Upper lobe of left lung (tissue), 5 donors: ENCODE results near the genes IQCB1 and MIX23.

- PRO-cap, 2 experiments: peak in 1 of 2 experiments; most common plus-strand start chr3:120095913 (in 1)
- RAMPAGE, long total RNA, 4 experiments: no peak in any of the 4 experiments
Observed at GRCh38 chr3:120095872-120096304, 1.6 kb upstream of the GSK3B start.

GRCh38 chr3:120102434-120103264 is 8.4 kb upstream of the GSK3B start:
- PRO-cap, 2 experiments: no peak in any of the 2 experiments
- RAMPAGE, long total RNA, 4 experiments: no peak in any of the 4 experiments

GRCh38 chr3:120348420-120348994 is 647 bp downstream of the LRRC58 start:
- PRO-cap, 2 experiments: peak in 1 of 2 experiments; most common plus-strand start chr3:120348853 (in 1)
- RAMPAGE, long total RNA, 4 experiments: no peak in any of the 4 experiments

DNA sequence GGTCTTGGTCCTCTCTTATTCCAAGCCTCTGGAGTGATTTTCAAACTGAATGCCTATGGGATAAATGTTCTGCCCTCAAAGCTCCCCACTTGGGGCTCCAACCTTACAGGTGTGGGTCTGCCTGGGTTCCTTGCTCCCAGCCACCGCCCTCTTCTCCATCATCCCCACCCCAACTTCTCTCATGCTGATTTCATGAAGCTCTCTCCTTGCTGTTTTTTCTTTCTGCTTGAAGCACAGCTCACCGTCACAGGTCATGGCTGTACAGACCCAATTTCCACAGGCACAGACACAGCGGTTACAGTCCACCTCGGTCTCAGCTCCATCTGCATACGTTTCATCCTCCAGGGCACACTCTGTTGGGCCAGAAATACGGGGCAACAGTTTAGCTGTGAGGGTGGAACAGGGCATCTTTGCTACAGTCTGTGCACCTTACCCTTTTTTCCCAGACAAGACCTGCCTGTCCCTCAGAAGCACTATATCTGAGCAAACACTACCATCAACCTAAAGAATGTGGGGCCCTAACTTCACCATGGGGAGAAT is 48.2 kb downstream of the FSTL1 start:
- PRO-cap, 2 experiments: no peak in any of the 2 experiments
- RAMPAGE, long total RNA, 4 experiments: start-site peak on the minus strand in 1 of 4 experiments, centred at position 357 of the sequence, 17 reads per replicate

- PRO-cap, 2 experiments: no peak in any of the 2 experiments
- RAMPAGE, long total RNA, 4 experiments: no peak in any of the 4 experiments
Observed at GRCh38 chr3:120448296-120449302, 2.2 kb downstream of the FSTL1 start.

DNA sequence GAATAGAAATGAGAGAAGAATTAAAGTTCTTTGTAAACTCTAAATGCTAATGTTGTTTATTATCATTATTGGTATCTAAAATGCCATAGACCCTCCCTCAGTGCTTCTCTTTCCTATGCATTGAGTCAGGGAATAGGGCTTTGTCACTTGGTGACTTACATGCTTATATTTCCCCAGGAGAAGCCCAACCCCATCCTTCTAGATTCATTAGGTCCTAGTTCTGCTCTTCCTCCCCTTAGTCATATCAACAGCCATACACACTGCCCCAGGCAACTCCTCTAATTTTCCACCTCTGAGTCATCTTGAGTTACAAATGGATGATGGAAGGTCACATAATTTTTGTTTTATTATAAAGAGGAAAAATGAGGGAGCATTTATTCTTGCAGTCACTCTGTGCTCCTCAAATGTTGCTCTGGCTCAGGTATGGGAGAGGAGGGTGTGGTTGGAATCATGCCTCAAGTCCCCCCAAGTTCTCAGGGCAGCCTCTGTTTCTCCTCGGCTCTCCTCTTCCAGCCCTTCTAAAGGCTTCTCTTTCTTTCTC is 45.5 kb upstream of the FSTL1 start:
- PRO-cap, 2 experiments: no peak in any of the 2 experiments
- RAMPAGE, long total RNA, 4 experiments: no peak in any of the 4 experiments

DNA sequence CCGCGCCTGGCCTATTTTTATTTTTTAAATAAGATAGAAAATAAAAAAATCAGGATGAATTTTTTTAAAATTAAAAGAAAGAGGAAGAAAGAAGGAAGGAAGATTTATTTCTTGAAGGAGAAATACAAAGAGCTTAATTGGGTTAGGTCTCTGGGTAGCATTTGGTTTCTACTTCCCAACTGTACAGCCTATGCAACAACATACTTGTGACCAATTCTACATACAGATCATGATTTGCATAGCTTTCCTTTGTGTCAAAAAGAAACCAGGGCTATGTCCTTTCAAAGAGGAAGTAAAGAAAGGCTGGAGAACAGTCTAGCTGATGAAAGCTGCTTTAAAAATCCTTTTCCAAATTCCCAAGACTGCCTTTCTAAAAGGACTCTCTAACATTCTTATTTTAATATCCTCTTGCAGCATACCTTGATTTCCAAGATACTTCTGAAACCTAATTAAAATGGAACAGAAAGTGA is 6.1 kb upstream of the HGD start:
- PRO-cap, 2 experiments: no peak in any of the 2 experiments
- RAMPAGE, long total RNA, 4 experiments: no peak in any of the 4 experiments

DNA sequence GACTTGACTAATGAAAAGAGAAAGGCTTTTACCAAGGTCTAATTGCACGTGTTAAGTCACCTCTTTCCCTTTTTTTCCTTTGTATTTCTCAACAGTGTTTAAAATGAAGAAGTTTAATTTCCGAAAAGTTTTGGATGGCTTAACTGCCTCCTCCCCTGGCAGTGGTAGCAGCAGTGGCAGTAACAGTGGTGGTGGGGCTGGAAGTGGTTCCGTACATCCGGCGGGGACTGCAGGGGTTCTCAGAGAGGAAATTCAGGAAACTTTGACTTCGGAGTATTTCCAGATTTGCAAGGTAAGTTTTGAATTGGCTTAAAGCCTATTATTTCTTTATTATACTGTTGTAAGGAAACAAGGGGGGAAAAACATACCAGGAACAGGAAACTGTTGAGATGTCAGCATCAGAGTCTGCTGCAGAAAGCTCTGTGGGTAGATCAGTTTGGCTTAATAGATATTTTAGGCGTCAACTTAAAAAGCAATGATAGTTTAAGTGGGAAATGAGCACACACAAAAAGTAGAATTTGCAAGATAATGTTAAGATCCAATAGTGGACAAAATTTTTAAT is 1.6 kb downstream of the STXBP5L start:
- PRO-cap, 2 experiments: no peak in any of the 2 experiments
- RAMPAGE, long total RNA, 4 experiments: no peak in any of the 4 experiments

- PRO-cap, 2 experiments: no peak in any of the 2 experiments
- RAMPAGE, long total RNA, 4 experiments: no peak in any of the 4 experiments
Observed at GRCh38 chr3:121695299-121695953, 34.7 kb upstream of the HCLS1 start.

DNA sequence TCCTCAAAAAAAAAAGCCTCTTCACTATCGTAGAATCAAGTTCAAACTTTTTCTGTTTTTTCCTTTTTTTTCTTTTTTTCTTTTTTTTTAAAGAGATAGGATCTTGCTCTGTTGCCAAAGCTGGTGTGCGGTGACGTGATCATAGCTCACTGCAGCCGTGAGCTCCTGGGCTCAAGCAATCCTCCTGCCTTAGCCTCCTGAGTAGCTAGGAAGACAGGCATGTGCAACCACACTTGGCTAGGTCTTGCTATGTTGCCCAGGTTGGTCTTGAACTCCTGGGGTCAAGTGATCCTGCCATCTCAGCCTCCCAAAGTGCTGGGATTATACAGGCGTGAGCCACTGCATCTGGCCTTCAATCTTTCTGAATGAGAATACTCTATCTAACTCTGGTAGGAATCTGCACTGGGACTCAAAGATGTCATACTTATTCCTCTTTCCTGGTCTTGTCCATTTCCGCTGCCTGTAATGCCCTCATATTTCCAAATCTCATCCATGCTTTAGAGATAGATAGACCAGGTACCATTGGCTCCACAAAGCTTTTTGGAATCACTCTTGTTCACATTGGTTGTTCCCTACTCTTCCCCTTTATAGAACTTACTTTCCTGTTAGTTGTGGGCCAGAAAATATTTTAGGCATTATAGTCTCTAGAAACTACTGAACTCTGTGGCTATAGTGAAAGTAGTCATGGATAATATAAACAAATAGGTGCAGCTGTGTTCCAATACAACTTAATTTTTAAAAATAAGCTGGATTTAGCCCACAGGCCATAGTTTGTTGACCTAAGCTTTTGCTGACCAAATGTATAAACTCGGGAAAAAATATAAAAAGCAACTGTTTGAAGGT is 13.7 kb downstream of the IQCB1 start:
- PRO-cap, 2 experiments: no peak in any of the 2 experiments
- RAMPAGE, long total RNA, 4 experiments: start-site peak on the minus strand in 1 of 4 experiments, centred at position 265 of the sequence, 17 reads per replicate

GRCh38 chr3:121830727-121831250 is 4.1 kb downstream of the IQCB1 start:
- PRO-cap, 2 experiments: no peak in any of the 2 experiments
- RAMPAGE, long total RNA, 4 experiments: start-site peak on the minus strand in 1 of 4 experiments, at chr3:121830774-121831074 at its widest, 15 reads per replicate

GRCh38 chr3:121834672-121835474 is at the start of gene IQCB1:
Gene IQCB1 (minus strand): TSS chr3:121835060.
- PRO-cap, 2 experiments: peak in 2 of 2 experiments; most common plus-strand start chr3:121835237 (in 2); most common minus-strand start chr3:121834992 (in 1)
- RAMPAGE, long total RNA, 4 experiments: start-site peak on the plus strand in 4 of 4 experiments, at chr3:121835180-121835238 at its widest, 9 to 107 reads per replicate; start-site peak on the minus strand in 4 of 4 experiments, at chr3:121834974-121835078 at its widest, 21 to 249 reads per replicate

GRCh38 chr3:122063821-122064265 is 8.7 kb downstream of the CD86 start:
- PRO-cap, 2 experiments: peak in 1 of 2 experiments; most common plus-strand start chr3:122064149 (in 1)
- RAMPAGE, long total RNA, 4 experiments: no peak in any of the 4 experiments

- PRO-cap, 2 experiments: peak in 2 of 2 experiments; most common plus-strand start chr3:122383332 (in 2); most common minus-strand start chr3:122383224 (in 1)
- RAMPAGE, long total RNA, 4 experiments: start-site peak on the minus strand in 3 of 4 experiments, at chr3:122383196-122383235 at its widest, 70 to 448 reads per replicate
Observed at GRCh38 chr3:122382658-122383530, at the start of gene MIX23. Gene MIX23 (minus strand): TSS chr3:122383231.

DNA sequence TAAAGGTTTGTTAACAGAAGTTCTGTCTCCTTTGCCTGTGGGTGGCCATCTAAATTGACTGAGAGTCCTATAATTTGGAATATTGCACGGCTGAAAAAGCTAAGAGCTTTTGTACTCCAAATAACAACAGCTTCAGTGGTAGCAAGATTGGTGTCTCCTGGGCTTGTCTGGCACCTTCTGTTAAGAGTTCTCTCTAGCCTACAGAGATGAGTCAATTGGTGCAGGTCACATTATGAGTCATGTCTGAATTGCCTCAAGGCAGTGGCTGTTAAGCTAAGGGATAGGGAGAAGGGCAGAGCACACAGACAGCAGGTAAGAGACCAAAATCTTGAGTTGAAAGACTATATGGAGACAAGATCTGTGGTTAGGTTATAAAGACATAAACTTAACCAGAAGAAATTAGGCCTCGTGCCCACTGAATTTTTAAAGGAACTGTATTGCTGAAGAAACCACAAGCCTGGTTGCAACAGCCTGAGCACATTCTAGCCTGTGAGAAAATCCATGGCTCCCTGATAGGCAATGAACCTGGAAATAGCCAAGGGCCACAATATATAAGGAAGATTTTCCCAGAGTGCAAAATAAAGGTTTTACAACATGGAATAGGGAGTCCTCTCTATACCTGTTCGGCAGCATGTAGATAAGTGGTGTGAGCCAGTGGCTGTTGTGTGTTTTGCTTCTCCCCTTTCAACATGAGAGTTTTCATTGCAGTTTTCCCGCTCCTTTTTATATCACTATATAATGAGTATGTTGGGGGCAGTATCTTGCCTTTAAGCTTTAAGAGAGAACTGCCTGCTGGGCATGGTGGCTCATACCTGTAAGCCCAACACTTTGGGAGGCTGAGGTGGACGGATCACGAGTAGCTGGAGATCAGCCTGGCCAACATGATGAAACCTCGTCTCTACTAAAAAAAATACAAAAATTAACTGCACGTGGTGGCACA is 19.3 kb upstream of the KPNA1 start:
- PRO-cap, 2 experiments: no peak in any of the 2 experiments
- RAMPAGE, long total RNA, 4 experiments: no peak in any of the 4 experiments

DNA sequence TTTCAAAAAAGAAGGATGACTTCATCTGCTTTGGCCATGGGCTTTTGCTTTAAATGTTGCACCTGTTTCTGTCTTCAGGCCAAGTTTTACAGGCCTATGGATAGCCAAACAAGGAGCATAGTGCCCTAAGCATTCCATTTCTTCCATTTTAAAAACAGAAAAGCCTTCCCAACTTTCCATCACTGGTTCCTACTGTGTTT is 3.3 kb downstream of the PARP9 start:
- PRO-cap, 2 experiments: no peak in any of the 2 experiments
- RAMPAGE, long total RNA, 4 experiments: no peak in any of the 4 experiments

- PRO-cap, 2 experiments: no peak in any of the 2 experiments
- RAMPAGE, long total RNA, 4 experiments: no peak in any of the 4 experiments
Observed at GRCh38 chr3:122679096-122679795, 1.4 kb upstream of the PARP14 start.

- PRO-cap, 2 experiments: no peak in any of the 2 experiments
- RAMPAGE, long total RNA, 4 experiments: no peak in any of the 4 experiments
Observed at GRCh38 chr3:122955845-122956625, 71.5 kb downstream of the SEMA5B start.

GRCh38 chr3:122973864-122974314 is 53.7 kb downstream of the SEMA5B start:
- PRO-cap, 2 experiments: no peak in any of the 2 experiments
- RAMPAGE, long total RNA, 4 experiments: no peak in any of the 4 experiments

DNA sequence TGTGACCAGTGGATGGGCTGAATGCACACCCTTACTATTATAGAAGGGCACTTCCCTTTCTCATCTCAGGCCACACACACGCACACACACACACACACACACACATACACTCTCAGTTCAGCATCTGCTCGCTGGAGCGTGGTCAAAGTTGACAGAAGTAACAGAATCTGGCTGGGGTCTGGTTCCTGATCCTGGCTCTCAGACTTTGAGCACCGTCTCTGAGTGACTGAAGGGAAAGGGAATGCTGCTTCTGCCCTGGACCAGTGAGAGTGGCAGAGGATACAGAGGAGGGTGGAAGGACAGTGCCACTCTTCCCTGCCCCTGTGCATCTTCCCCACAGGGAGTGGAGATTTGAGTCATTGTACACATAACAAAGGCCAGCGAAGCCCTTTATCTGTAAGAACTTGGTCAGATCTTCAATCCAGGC is 38.8 kb downstream of the PDIA5 start:
- PRO-cap, 2 experiments: no peak in any of the 2 experiments
- RAMPAGE, long total RNA, 4 experiments: no peak in any of the 4 experiments